Esophagus squamous epithelium (tissue), 4 donors: ENCODE measurements around a stretch of chr6.

DNA sequence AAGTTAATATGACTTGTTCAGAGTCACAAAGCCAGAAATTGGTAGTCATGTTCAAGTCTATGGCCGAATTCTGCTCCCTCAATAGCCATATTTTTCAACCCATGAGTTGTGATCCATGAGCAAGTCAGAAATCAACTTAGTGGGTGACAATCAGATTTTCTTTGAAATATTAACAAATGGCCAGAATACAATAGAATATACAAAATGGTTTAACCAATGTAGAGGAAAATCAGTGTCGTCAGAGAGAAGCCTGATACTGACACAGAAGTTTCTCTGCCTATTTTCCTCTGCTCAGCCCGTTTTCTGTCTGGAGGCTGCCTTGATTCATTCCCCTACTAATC lies 217.9 kb downstream of the COL19A1 start:
- PRO-cap: no peak
- RAMPAGE, long total RNA, 4 experiments: no peak in any of the 4 experiments

DNA sequence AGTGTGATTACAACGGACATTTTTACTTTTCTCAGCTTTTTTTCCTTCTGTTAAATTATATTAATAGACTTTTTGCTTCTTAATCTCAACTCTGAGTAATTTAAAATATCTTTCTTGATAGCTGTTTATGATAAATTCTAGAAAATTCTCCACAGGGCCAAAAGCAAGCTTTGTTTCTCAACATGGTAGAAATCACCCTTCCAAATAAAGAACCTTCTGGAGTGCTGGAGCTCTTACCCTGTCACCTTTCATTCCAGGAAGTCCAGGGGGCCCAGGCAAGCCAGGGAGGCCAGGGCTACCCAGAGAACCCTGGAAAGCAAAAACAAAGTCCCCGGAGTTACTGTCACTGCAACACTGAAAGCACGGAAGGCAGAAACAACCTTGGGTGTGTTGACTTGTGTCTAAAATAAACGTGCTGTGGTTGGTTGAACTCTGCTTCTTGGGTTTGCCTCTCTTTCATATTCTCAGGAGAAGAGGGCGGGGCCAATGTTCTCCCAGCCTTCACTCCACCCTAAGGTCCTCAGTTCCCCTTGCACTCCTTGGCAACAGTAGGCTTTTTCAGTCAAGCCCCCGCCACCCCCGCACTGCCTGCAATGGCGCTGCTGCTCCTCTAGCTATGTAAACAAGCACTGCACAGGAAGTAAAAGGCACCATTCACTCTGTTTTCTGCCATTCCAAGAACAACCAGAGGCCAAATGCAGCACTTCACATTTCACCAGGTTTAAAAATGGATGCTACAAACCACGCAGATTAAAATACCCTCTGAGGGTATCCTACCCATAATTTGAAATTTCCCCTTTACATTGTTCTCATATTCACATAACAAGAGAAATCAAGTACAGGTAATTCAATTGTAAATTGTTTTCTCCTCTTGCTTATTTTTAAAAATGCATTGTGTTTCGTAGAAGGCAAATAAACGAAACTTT lies 60.9 kb downstream of the COL9A1 start:
- PRO-cap: unidirectional peak, minus-strand start at position 356 of the sequence
- RAMPAGE, long total RNA, 4 experiments: no peak in any of the 4 experiments

GRCh38 chr6:70398878-70400084 lies 14.0 kb upstream of the FAM135A start:
- PRO-cap: bidirectional peak, plus-strand start at chr6:70399194, minus-strand start at chr6:70399007; unidirectional peak, minus-strand start at chr6:70399619
- RAMPAGE, long total RNA, 4 experiments: no peak in any of the 4 experiments

DNA sequence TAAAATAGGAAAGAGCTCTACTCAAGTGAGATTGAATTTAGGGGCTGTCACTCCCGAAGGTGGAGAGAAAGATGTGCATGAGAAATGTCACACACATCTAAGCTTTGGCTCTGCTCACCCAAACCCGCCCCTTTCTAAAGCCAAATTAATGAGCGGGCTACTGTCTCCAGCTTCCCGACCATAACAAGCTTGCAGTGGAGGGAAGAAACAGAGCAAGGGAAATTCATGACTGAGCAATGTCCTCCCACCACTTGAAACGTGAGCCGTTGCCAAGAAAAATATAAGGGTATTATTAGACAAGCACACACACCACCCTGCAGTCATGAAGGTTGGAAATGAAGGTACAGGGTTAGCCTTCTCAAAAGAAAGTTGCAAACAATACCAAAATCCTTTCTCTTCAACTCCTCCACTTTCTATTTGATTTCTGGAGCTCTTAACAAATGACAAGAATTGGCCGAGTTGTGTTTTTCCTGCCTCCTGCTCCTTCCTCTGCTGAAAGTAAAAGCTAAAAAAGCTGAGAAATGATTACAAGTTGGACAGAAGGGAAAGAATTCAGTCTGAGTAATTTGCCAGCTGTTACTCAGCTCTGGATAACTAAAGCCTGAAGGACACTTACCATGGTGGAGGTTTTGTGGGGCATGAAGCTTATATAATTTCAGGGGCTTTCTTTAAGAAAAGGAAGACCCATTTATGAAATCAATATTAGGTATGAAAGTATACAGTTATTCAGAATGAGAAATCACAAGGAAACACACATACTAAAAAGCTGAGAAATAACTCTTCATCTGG lies 151.1 kb upstream of the B3GAT2 start:
- PRO-cap: no peak
- RAMPAGE, long total RNA, 4 experiments: no peak in any of the 4 experiments

GRCh38 chr6:71406063-71407363 lies 117.9 kb downstream of the OGFRL1 start:
- PRO-cap: no peak
- RAMPAGE, long total RNA, 4 experiments: no peak in any of the 4 experiments

DNA sequence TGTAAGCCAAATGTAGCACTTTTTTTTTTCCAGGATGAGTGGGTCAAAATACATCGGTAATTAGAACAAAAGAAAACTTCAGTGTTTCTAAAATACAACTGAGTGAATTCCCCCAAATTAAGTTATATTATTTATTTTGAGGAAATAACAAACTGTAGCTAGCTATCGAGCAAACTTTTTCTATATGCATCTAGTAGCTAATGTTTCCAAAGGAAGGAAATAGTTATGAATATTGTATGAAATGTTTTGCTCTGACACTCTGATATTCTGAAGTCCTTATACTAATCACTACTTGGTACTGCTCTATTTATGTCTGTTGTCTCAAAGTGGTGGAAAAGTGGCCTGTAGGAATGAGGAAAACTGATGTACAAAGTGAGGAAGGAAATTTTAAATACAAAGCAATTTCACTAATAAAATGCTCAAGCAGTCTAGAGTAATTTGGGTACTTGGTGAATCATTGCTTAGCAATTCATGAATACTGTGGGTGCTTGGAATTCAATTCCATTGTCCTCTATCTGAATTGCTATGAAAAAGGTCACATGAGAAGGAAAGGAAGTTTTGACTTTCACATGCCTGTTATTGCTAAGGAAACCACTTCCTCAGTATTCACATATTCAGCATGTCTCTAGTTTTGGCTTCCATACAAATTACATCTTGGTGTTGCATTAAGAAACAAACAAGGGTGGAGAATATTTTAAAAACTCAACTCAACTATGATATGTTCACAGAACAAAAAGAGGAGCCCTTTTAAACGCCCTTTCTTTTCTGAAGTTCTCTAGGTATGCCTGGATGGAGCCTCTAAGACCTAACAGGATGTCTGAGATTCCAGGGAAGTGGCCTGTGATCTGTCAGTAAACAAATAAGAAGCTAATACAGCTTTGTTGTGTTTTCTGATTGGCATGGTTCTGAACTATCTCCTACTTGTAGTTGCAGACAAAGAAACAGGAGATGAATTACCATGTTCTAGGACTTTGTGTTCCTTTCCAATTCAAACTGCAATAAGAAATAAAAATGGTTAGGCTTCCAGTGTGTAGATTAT lies 190.2 kb downstream of the OGFRL1 start:
- PRO-cap: no peak
- RAMPAGE, long total RNA, 4 experiments: no peak in any of the 4 experiments

- PRO-cap: no peak
- RAMPAGE, long total RNA, 4 experiments: no peak in any of the 4 experiments
Observed at GRCh38 chr6:72313438-72313801, 308.4 kb upstream of the KCNQ5 start.

GRCh38 chr6:73887070-73887385 lies 191.0 kb downstream of the CD109 start:
- PRO-cap: unidirectional peak, plus-strand start at chr6:73887160
- RAMPAGE, long total RNA, 4 experiments: no peak in any of the 4 experiments

DNA sequence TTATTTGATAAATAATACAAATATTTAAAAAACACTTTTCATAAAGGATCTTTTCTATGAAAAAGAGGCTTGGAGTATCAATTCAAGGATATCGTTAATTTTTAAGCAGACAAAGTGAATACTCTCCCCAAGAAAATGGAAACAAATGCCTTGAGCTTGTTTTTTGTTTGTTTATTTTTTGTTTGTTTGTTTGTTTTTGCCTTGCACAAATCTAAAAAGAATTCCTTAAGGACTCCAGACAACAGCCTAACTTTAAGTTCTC lies 153.8 kb downstream of the COL12A1 start:
- PRO-cap: unidirectional peak, minus-strand start at position 137 of the sequence
- RAMPAGE, long total RNA, 4 experiments: no peak in any of the 4 experiments

DNA sequence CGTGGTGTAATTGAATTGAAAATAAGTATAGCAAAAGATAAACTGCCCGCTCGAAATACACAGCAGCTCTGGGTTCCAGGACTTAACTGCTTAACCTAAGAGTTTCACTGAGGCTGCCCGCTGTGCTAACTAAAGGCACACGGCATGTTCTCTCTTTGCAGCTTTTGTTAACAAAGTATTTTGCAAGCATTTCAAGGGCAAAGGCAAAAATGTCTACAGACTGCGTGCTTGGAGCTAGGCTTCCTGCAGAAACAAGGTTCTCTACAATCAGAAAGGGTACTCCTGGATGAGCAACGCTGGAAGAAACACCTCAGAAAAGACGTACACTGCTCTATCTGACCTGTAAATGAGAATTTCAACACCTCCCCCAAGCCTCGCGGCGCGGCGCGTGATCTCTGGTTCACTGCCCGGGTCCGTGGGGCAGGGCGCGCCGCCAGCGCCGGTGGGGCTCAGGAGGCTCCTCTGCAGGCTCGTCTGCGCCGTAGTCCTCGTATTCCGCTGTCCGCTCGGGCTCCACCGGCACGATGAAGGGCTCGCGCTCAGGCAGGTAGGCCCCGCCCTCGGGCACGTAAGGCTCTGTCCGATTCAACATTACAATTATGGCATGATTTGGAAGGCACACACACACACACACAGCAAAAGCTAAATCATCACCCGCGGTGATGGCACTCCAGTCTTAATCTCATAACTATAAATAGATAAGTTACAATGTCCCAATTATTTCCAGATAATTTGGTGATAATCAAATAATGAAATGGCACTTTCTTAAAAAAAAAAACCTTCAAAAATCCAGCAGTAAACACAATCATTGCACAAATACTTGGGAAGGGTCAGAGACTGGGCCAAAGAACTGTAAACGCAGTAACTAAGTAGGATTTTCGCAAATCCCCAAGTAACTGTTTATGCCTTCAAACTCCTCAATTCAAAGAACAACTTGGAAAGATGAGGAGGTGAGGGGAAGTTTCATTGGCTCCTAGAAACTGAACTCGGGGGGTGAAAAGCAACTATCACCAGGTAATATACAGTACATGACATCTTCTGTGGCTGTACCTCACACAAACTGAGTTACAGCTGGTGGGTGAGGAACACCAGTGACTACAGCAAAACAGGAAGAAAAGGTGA lies 120.7 kb downstream of the COL12A1 start:
- PRO-cap: no peak
- RAMPAGE, long total RNA, 4 experiments: no peak in any of the 4 experiments

DNA sequence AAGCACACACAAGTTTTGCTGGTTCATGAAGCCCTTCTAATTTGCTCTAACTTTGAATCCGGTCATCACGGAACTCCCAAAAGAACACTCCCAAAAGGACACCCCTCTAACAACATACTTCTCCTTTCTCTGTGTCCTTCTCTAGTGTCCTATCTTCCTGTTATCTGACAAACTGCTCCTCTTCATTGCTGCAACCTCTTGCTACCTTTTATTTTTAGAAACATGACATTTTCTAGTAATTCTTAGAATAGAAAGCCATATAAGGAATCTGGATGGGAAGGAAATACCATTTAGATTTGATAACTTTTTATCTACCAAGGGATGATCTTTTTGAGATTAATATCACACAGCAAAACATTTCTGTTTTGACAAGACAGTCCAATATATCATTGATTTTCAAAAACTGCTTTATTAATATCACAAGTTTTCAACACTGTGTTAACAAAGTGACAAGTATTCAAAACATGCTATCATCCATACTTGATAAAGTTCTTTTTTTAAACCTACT lies 63.1 kb downstream of the COL12A1 start:
- PRO-cap: unidirectional peak, minus-strand start at position 166 of the sequence
- RAMPAGE, long total RNA, 4 experiments: no peak in any of the 4 experiments

GRCh38 chr6:75481429-75482353 lies 11.9 kb downstream of the FILIP1 start:
- PRO-cap: unidirectional peak, minus-strand start at chr6:75482081
- RAMPAGE, long total RNA, 4 experiments: no peak in any of the 4 experiments

DNA sequence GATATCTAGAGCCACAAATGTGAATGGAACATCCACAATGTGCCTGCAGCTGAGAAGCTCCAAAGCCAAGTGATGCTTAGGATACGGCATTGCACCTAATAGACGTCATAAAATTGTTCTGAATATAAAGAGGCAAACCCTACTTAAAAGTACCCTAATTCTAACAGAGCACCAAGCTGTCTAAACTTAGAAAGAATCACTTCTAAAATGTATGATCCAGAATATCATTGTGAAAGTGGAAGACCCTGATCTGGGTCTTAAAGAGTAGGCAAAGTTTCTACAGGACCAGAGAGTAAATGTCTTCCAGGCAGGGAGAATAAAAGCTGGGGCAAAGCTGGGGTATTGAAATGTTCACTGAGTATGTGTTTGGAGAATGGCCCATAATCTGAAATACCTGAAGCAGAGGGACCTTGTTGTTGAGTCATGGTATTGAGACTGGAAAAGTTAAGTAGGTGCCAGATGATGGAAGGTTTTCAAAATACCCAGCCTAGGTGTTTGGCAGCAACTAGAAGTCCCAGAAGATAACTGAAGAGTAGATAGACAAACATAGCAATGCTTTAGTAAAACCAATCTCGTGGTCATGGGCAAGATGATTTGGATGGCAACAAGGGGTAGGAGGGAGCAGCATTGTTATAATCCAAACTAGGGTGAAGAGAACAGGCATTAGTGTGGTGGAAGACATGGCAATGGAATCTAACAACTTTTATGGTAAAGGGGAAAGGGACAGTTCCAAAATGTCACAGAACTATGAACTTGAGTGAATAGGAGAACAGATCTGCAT lies 2.5 kb downstream of the FILIP1 start:
- PRO-cap: bidirectional peak, plus-strand start at position 157 of the sequence, minus-strand start at position 74 of the sequence
- RAMPAGE, long total RNA, 4 experiments: no peak in any of the 4 experiments

DNA sequence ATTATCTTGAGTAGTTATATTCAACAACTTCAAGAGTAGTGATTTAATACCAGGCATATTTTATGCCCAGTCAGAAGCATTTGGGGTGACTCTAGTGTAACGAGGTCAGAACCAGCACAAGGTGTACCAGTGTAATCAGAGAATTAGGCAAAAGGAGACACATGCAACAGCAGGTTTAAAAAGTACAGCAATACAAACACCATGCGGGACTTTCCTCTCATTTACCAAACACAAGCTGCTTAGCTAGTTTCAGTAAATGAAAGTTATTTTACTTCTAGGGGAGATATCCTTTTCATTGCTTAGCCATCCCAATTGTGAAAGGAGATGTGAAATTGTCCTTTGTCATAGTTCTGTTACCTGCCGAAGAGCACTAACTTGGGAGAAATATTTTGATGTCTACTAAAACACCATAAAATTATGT lies 811 bp downstream of the FILIP1 start:
- PRO-cap: unidirectional peak, plus-strand start at position 138 of the sequence
- RAMPAGE, long total RNA, 4 experiments: no peak in any of the 4 experiments

GRCh38 chr6:75793561-75794242 lies 44.7 kb downstream of the MYO6 start:
- PRO-cap: no peak
- RAMPAGE, long total RNA, 4 experiments: no peak in any of the 4 experiments

- PRO-cap: no peak
- RAMPAGE, long total RNA, 4 experiments: no peak in any of the 4 experiments
Observed at GRCh38 chr6:75886731-75887074, 137.7 kb downstream of the MYO6 start.

- PRO-cap: no peak
- RAMPAGE, long total RNA, 4 experiments: no peak in any of the 4 experiments
Observed at GRCh38 chr6:75889898-75890276, 140.8 kb downstream of the MYO6 start.

DNA sequence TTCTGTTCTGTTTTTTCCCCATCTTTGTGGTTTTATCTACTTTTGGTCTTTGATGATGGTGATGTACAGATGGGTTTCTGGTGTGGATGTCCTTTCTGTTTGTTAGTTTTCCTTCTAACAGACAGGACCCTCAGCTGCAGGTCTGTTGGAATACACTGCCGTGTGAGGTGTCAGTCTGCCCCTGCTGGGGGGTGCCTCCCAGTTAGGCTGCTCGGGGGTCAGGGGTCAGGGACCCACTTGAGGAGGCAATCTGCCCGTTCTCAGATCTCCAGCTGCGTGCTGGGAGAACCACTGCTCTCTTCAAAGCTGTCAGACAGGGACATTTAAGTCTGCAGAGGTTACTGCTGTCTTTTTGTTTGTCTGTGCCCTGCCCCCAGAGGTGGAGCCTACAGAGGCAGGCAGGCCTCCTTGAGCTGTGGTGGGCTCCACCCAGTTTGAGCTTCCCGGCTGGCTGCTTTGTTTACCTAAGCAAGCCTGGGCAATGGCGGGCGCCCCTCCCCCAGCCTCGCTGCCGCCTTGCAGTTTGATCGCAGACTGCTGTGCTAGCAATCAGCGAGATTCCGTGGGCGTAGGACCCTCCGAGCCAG lies 587.1 kb downstream of the HTR1B start:
- PRO-cap: no peak
- RAMPAGE, long total RNA, 4 experiments: no peak in any of the 4 experiments

- PRO-cap: no peak
- RAMPAGE, long total RNA, 4 experiments: no peak in any of the 4 experiments
Observed at GRCh38 chr6:76876731-76877310, 586.5 kb downstream of the HTR1B start.

- PRO-cap: no peak
- RAMPAGE, long total RNA, 4 experiments: start-site peak on the minus strand in 3 of 4 experiments, at chr6:77369101-77369193 at its widest, 15 to 58 reads per replicate
Observed at GRCh38 chr6:77368677-77369385, 94.5 kb downstream of the HTR1B start.